Gastrocnemius medialis (tissue), 3 donors: ENCODE measurements around a stretch of chr2.

DNA sequence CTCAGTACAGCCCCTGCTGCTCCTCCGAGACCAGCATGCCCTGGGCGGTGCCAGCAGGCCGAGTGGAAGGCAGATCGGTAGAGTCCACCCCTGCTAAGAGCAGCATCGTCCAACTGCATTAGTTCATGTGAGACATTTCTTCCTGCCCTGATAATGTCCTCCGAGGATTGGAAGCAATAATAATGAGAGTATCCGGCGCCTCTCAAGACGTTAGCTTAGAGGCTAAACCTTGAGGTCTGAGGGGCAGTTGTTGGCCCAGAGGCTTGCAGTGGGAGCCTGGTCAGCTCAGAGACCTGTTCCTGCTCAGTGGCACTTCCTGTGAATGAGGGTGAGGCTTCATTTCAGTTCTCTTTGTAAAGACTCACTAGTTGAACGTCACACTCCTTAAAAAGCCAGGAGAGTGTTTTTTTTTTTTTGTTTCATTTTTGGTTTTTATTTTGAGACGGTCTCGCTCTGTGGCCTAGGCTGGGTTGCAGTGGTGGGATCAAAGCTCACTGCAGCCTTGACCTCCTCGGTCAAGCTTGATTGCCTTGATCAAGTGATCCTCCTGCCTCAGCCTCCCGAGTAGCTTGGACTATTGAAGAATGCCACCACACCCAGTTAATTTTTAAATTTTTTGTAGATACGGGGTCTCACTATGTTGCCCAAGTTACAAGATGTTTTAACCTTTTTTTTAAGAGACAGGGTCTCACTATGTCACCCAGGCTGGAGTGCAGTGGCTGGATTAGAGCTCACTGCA, 5.8 kb downstream of the SLC66A3 start:
- PRO-cap: unidirectional peak, minus-strand start at position 324 of the sequence
- RAMPAGE, long total RNA, 3 experiments: no peak in any of the 3 experiments

DNA sequence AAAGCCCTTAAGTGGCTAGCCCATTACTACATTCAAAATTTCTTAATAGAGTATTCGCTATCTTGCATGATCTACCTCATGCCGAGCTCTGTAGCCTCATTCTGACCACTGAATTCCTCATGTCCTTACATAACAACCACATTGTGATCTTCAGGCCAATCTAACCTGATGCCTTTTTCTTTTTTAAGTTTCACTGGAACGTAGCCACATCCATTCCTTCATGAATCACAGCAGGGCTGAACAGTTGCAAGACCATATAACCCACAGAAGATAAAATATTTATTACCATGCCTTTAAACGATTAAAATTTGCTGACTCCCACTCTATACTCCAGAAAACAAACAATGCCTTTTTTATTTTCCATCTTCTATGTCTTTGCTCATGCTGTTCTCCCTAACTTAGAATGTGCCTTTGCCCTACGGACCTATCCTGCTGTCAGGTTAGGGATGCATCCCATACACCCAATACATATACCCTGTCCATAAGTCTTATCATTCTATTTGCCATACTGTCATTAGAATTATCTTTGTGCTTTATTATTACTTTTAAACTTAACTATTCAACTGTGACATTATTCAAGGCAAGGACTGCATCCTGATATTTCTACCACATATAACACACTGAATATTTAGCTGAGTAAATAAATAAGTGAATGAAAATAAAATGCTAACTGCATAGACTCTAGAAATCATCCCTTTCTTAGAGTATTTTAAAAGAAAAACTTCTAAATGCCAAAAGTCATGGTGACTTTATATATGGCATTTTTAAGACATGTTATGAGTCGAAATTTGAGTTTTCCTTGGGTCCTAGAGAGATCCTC, 58.2 kb downstream of the SLC66A3 start:
- PRO-cap: no peak
- RAMPAGE, long total RNA, 3 experiments: no peak in any of the 3 experiments

- PRO-cap: no peak
- RAMPAGE, long total RNA, 3 experiments: no peak in any of the 3 experiments
Observed at GRCh38 chr2:11220917-11221582, 65.8 kb downstream of the SLC66A3 start.

DNA sequence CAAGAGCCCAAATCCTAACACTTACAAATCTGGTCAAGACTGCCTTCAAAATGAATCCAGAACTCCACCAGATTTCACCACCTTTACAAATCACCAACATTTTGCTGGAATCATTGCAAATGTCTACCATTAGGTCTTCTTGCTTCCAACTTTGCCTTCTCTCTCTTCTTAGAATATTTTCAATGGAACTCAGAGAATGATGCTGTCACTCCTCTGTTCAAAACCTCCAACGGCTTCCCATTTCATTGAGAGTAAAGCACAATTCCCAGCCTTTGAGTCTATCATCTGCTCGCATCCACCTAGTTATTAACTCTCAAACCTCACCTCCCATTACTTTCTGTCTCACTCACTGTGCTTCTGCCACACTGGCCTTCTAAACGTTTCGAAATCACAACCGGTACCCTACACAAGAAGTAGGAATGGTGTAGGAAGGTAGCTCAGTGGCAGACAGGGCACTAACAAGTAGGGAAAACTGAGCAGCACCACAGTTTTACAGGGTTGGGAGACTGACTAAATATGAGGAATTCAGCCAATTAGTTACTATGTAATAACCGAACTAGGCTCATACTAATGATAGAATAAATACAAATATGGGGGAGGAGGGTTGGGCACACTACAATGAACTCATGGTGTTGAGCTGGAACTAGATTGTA, 39.9 kb downstream of the ROCK2 start:
- PRO-cap: no peak
- RAMPAGE, long total RNA, 3 experiments: no peak in any of the 3 experiments

GRCh38 chr2:11375863-11376230, 31.4 kb upstream of the ROCK2 start:
- PRO-cap: no peak
- RAMPAGE, long total RNA, 3 experiments: no peak in any of the 3 experiments

GRCh38 chr2:11385756-11386206, 41.3 kb upstream of the ROCK2 start:
- PRO-cap: no peak
- RAMPAGE, long total RNA, 3 experiments: no peak in any of the 3 experiments

DNA sequence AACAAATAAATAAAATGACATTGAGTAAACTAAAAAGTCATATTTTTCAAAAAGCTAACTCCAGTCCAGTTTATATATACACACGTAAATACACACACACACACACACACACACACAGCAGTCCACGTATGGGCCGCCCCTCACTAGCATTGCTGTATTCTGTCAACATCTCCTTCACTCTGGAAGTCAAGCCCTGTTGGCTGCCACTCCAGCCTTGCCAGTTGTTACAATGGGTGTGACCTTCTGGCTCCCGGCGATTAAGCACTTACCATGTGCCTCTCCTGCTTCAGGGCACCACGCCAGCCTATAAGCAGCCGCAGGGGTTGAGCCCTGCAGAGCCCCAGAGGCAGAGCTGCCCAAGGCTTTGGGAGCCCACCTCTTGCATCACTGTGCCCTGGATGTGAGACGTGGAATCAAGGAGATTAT, 54.2 kb upstream of the ROCK2 start:
- PRO-cap: no peak
- RAMPAGE, long total RNA, 3 experiments: no peak in any of the 3 experiments

GRCh38 chr2:11515444-11516078, 18.3 kb upstream of the GREB1 start:
- PRO-cap: no peak
- RAMPAGE, long total RNA, 3 experiments: no peak in any of the 3 experiments

GRCh38 chr2:11541277-11542374, 7.8 kb downstream of the GREB1 start:
- PRO-cap: no peak
- RAMPAGE, long total RNA, 3 experiments: no peak in any of the 3 experiments

GRCh38 chr2:11542375-11543096, 8.7 kb downstream of the GREB1 start:
- PRO-cap: no peak
- RAMPAGE, long total RNA, 3 experiments: no peak in any of the 3 experiments

DNA sequence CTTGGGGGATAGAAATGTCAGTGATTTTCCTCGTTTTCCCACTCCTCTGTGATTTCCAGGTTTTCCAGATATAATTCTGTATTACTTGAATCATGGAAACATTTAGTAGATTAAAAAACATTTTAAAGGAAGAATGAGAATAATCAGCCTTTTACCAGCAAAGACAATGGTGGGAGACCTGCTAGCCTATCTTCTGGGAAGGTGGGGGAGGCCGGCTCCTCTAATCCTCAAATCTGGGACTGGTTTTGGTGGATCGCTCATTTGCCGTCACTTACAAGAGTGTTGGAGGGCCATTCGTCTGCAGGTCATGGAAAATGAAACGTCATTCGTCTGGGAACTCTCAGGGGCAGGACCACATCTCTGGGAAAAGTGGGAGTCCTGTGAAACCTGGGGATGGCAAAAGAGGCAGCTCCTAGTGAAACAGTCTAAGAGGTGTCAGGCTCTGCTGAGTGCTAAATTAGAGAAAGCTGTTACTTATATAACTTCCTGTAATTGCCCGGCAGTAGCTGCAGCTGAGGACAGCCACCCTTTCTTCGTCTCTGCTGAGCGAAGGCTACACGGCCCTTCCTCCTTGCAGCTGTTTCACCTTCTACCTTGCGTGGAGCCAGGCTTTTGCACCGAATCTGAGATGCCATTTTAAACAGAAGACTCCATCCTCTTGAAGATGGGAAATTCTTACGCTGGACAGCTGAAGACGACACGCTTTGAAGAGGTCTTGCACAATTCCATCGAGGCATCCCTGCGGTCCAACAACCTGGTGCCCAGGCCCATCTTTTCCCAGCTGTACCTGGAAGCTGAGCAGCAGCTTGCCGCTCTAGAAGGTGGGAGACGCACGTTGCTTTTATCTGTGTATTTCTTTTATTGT, 22.3 kb downstream of the GREB1 start:
- PRO-cap: no peak
- RAMPAGE, long total RNA, 3 experiments: no peak in any of the 3 experiments

DNA sequence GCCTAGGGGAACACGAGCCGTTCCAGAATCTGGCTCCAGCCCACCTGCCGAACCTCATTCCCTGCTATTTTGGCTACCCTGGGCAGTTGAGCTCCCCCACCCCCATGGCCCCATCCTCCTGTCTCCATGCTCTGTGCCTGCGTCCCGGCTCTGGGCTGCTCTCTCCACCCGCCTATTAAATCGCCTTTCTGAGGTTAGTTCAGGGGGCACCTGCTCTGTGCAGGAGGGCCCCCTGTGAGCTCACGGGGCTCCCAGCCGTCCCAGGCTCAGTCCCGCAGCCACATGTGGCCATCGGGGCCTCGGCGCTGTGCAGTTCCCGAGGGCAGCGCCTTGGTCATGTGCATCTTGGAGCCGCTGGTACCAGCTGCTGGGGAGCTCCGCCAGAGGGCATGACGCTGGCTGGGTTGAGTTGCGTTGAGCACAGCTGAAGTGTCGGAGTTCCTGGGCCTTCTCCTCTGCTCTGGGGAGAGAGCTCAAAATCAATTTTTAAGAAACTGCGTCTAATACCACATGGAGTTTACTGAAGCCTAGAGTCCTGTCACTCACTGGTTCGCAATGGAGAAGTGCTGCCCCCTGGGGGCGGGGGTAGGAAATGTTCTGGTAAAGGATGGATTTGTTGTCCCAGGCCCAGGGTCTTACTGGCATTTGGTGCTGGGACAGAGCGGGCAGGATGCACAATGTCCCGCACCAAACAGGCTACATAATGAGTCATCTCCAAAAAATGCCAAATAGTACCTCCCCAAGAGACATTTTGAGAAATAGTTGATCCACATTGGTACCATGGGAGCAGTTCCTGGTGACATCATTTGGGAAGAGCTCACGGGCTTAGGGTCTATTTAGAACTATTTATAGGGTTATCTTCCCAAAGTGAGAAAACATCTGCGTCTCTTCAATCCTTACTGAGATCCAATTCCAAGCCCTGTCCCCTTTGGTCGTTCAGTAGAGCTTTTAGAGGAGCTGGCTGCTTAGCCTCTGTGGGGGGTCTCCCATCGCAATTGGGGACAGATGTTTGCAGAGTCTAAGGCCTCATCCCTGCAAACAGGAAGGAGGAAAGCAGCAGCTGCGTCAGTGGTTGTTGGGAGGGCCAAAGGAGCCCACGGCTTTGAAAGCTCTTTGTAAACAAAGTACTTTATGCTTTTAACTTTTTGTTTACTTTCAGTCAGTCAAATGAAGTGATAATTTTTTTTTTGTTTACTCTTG, 48.9 kb downstream of the GREB1 start:
- PRO-cap: bidirectional peak, plus-strand start at position 412 of the sequence, minus-strand start at position 309 of the sequence
- RAMPAGE, long total RNA, 3 experiments: no peak in any of the 3 experiments

DNA sequence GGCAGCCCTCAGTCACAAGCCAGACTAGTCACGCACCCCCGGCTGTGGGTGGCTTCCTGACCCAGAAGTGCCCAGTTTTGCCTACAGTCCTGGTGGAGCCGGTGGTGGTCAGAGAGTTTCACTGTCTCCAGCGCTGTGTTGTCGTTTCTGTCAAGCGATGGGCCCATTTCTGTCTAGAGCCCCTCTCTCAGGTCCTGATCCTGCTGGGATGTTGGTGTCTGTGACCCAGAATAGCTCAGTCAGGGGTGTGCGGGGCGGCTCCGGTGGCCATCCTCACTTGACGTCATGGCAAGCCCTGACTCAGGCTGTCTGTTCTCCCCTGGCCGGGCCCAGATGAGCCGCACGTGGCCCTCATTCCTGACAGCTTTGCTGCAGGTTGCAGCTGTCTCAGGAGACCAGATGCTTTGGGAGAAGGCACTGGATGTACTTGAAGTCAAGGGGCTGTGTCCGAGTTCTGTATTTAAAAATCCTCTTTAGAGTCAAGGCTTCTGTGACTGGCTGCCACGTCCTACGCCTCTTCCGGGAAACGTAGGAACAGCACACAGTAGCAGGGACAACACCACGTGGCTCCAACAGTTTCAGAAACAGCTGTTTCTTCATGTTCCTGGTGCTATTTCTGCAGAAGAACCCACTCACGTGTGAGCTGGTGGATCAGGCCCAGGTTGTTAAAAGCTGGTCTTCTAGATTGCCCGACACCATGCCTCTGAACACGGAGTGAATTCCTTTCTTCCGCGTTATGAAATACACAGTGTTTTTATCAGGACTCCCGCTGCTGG, 28.1 kb upstream of the NTSR2 start:
- PRO-cap: bidirectional peak, plus-strand start at position 393 of the sequence, minus-strand start at position 222 of the sequence; bidirectional peak, plus-strand start at position 668 of the sequence, minus-strand start at position 435 of the sequence
- RAMPAGE, long total RNA, 3 experiments: no peak in any of the 3 experiments

DNA sequence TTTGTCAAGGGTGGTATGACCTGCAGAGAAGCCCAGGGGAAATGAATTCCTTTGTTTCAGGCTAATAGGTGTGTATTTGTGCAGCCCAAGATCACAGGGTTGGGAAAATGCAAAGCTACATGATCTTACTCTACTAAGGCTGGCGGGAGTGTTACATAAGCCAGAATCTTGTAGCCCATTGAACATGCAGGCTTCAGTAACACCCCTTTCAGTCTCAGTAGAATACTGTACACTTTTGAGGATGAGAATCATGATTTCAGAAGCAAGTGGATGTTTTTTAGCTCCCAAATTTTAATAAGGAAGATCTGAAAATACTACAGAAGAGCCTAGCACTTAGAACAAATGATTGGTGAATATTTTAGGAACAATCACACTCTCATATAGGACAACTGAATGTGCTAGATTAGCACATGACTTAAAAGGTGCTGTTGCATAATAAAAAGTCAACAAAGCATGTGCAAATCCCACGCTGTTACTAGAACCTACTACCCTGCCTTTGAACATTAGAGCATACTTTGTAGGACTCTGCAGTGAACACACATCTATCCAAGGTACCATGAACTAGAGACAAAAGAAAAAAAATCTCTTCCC, 23.8 kb upstream of the LPIN1 start:
- PRO-cap: no peak
- RAMPAGE, long total RNA, 3 experiments: no peak in any of the 3 experiments

- PRO-cap: bidirectional peak, plus-strand start at chr2:11739321, minus-strand start at chr2:11739158
- RAMPAGE, long total RNA, 3 experiments: no peak in any of the 3 experiments
Observed at GRCh38 chr2:11738908-11739583, 7.4 kb upstream of the LPIN1 start.

- PRO-cap: no peak
- RAMPAGE, long total RNA, 3 experiments: no peak in any of the 3 experiments
Observed at GRCh38 chr2:11749491-11750188, 3.2 kb downstream of the LPIN1 start.

- PRO-cap: no peak
- RAMPAGE, long total RNA, 3 experiments: no peak in any of the 3 experiments
Observed at GRCh38 chr2:12079353-12079770, 332.9 kb downstream of the LPIN1 start.

- PRO-cap: no peak
- RAMPAGE, long total RNA, 3 experiments: no peak in any of the 3 experiments
Observed at GRCh38 chr2:12424873-12425319, 291.8 kb upstream of the TRIB2 start.

- PRO-cap: no peak
- RAMPAGE, long total RNA, 3 experiments: no peak in any of the 3 experiments
Observed at GRCh38 chr2:12478848-12479104, 238.0 kb upstream of the TRIB2 start.

- PRO-cap: no peak
- RAMPAGE, long total RNA, 3 experiments: no peak in any of the 3 experiments
Observed at GRCh38 chr2:12700609-12701073, 16.1 kb upstream of the TRIB2 start.